HEK293 (cell line): Measurements from ENCODE around the genes TVP23C and ZNF286A.

- PRO-cap: no peak
- RRBS, 2 experiments: no CpG with 5 or more reads among the region's 10 CpGs
Measured at GRCh38 chr17:10796282-10797124, 7.4 kb downstream of the TMEM238L start.

- PRO-cap: no peak
- RRBS, 2 experiments: no CpG with 5 or more reads among the region's 10 CpGs
Measured at GRCh38 chr17:10797607-10798712, 5.9 kb downstream of the TMEM238L start.

DNA sequence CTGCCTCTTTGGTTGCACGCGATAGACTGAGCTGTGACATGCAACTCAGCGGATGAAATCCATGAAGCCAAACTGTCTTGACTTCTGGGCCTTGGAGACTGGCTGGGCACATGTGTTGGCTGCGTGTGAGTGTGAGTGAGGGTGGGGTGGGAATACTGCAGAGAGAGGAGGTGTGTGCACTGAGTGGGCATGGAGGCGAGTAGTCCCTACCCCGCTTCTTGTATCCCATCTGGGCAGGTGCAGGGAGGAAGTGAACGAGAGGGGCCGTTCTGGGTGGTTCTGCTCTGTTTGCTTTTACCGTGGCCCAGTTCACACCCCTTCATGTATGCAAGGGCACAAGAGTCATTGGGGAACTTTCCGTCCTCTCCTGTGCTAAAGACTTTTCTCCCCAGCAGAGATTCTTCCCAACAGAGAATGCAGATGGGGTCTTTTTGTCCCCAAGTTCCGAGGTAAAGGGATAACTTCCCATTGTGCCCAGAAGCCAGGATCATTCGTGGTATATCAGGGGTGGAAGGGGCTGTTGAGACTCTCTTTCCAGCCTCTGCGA is 970 bp downstream of the TMEM238L start:
- PRO-cap: no peak
- RRBS, 2 experiments: no CpG with 5 or more reads among the region's 13 CpGs

DNA sequence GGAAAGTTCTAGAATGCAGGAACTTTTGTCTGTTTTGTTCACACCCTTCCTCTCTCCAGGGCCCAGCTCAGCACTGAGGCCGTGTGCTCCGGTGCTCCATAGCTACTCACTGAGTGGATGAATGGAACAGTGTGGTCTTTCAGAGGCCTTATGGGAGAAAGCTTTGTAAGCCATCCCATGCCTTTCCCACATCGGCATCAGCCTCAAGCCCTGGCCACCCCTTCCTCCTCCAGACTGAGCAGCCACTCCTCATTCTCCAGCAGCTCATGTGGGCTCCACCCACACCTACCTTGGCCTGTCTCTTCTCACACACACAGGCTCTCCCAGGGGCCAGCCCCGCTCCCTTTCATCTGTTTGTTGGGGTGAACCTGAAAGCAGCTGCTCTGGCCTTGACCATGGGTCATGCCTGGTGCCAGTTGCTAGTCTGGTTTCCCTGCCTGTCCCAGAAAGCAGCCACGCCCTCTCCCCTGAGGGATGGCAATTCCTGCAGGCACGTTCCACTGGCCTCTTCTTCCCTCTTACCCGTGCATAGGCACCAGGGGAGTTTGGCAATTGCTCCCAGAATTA is 11.3 kb upstream of the TMEM238L start:
- PRO-cap: no peak
- RRBS, 2 experiments: no CpG with 5 or more reads among the region's 7 CpGs

- PRO-cap: no peak
- RRBS, 2 experiments: no CpG with 5 or more reads among the region's 15 CpGs
Measured at GRCh38 chr17:12994584-12995324, 23.1 kb downstream of the ELAC2 start.

GRCh38 chr17:13223074-13223616 is 205.3 kb upstream of the ELAC2 start:
- PRO-cap: no peak
- RRBS, 2 experiments: no CpG with 5 or more reads among the region's 3 CpGs

DNA sequence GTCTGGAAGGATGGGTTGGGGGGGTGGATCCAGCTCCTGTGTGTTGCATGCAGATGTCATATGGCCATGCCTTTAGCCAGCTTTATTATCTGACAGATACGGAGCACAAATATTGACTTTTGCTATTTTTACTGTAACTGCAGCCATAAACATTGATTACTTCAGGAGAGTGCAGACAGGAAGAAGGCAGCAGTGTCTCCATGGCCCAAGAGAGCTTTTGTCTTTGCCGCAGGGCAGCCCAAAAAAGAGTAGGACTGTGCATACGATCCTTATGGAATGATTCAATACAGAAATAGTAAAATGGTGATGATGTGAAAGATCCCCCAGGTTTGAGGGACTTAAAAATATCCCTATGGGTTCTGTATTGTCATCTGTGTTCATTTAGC is 279.5 kb upstream of the ELAC2 start:
- PRO-cap: no peak
- RRBS, 2 experiments: no CpG with 5 or more reads among the region's 3 CpGs

- PRO-cap: no peak
- RRBS, 2 experiments: no CpG with 5 or more reads among the region's 11 CpGs
Measured at GRCh38 chr17:13509390-13510480, 92.0 kb downstream of the HS3ST3A1 start.

- PRO-cap: bidirectional peak, plus-strand start at chr17:13601548, minus-strand start at chr17:13601519
- RRBS, 2 experiments: under 1% methylated on average over 23 of the region's 34 CpGs
Measured at GRCh38 chr17:13601325-13601626, 453 bp downstream of the HS3ST3A1 start.

GRCh38 chr17:14297109-14298085 is 3.5 kb upstream of the HS3ST3B1 start:
- PRO-cap: unidirectional peak, plus-strand start at chr17:14297338; bidirectional peak, plus-strand start at chr17:14297650, minus-strand start at chr17:14297512; bidirectional peak, plus-strand start at chr17:14297776, minus-strand start at chr17:14297784; unidirectional peak, minus-strand start at chr17:14297850
- RRBS, 2 experiments: 4 to 10% methylated on average over 20 of the region's 72 CpGs

DNA sequence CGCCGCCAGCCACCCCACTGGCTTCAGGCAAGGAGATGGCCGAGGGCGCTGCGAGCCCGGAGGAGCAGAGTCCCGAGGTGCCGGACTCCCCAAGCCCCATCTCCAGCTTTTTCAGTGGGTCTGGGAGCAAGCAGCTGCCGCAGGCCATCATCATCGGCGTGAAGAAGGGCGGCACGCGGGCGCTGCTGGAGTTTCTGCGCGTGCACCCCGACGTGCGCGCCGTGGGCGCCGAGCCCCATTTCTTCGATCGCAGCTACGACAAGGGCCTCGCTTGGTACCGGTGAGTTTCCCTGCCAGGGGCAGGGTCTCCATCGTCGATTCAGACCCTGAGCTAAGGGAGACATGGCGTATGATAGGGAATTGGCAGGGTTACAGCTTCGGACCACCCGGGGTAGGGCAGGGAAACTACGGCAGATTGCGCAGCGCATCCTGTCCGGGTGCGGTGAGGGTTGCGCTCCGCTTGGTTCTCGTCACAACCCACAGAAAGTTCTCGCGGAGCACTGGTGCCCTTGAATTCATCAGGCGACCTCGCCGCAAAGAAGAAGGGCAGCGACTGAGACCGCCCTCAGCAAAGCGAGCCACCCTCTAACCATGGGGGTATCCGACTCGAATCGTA is 1.0 kb downstream of the HS3ST3B1 start:
- PRO-cap: bidirectional peak, plus-strand start at position 473 of the sequence, minus-strand start at position 160 of the sequence; bidirectional peak, plus-strand start at position 518 of the sequence, minus-strand start at position 558 of the sequence
- RRBS, 2 experiments: 2 to 3% methylated on average over 14 of the region's 53 CpGs

DNA sequence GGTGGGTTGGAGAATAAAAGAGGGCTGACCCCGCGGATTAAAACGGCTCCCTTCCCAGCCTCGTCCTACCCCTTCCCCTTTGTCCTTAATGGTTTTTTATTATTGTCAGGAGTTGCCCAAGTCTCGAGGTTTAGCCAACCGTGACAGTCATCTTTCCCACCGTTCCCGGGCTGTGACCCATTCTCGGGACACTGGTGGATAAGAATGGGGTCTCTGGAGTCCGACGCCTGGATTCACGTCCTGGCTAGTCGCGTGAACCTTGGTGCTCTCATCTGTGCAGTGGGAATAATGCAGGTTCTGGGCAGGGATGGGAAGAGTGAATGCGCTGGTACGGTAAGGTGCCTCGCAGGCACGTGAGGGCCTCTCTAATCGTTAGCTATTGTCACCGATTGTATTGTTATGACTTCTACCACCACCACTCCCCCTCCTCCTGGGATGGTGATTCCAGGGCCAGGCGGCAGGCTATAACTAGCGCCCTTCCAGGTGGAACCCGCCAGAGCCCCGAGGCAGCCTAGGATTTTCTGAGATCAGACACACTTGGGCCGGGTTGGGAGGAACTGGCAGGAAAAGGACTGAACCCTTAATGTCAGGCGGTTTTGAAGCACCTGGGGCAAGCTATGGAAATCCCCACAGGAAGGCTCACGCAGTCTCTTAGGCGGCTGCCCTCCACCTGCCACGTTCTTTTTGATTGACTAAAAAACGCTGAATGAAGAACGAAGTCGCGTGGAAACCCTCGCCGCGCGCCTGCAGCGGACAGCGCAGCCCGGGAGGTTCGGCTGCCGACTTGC is 2.6 kb downstream of the HS3ST3B1 start:
- PRO-cap: no peak
- RRBS, 2 experiments: no CpG with 5 or more reads among the region's 42 CpGs

- PRO-cap: no peak
- RRBS, 2 experiments: no CpG with 5 or more reads among the region's 1 CpG
Measured at GRCh38 chr17:14776716-14777205, 475.9 kb downstream of the HS3ST3B1 start.

- PRO-cap: no peak
- RRBS, 2 experiments: no CpG with 5 or more reads among the region's 24 CpGs
Measured at GRCh38 chr17:15230360-15231134, 34.6 kb downstream of the PMP22 start.

DNA sequence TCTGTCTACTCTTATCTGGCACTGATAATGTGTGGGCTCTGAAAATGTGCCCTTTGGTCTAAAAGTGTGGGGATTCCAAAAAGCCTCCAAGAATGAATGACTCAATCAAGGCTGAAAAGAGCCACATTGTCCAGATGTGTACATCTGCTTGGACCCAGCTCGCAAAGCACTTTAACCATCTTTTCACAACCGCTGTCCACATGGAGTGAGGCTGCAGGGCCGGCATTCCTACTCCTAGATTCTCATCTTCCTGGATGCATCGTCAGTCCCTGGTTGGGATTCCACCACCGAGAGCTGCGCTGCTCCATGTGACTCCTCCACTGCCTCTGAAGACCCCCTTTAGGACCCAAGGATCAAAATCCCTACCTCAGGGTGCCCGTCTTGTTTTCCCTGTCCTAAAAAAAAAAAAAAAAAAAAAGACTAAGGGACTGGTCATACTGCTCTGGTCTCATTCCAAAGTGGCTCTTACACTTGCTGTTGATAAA is 34.1 kb downstream of the CDRT4 start:
- PRO-cap: no peak
- RRBS, 2 experiments: no CpG with 5 or more reads among the region's 7 CpGs

GRCh38 chr17:15463340-15463976 is 4.0 kb downstream of the CDRT4 start:
- PRO-cap: no peak
- RRBS, 2 experiments: 29 to 50% methylated on average over 2 of the region's 10 CpGs

DNA sequence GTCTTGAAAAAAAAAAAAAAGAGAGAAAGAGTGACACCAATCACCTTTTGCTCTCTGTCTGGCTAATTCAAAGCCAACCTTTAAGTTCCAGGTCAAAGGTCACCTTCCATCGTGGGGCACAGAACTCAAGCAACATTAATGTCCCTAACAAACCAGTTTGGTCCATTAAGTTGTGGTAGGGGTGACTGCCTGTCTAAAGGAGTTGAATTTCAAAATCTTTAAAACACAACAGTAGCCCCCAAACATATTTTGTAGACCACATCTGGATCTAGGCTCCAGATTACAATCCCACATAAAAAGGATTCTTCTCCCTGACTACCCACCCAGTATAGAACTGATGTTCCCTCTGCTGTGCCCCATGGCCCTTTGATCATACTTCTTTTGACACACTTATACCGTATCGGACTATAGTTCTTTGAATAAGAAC is 6.3 kb upstream of the CDRT4 start:
- PRO-cap: no peak
- RRBS, 2 experiments: no CpG with 5 or more reads among the region's 3 CpGs

DNA sequence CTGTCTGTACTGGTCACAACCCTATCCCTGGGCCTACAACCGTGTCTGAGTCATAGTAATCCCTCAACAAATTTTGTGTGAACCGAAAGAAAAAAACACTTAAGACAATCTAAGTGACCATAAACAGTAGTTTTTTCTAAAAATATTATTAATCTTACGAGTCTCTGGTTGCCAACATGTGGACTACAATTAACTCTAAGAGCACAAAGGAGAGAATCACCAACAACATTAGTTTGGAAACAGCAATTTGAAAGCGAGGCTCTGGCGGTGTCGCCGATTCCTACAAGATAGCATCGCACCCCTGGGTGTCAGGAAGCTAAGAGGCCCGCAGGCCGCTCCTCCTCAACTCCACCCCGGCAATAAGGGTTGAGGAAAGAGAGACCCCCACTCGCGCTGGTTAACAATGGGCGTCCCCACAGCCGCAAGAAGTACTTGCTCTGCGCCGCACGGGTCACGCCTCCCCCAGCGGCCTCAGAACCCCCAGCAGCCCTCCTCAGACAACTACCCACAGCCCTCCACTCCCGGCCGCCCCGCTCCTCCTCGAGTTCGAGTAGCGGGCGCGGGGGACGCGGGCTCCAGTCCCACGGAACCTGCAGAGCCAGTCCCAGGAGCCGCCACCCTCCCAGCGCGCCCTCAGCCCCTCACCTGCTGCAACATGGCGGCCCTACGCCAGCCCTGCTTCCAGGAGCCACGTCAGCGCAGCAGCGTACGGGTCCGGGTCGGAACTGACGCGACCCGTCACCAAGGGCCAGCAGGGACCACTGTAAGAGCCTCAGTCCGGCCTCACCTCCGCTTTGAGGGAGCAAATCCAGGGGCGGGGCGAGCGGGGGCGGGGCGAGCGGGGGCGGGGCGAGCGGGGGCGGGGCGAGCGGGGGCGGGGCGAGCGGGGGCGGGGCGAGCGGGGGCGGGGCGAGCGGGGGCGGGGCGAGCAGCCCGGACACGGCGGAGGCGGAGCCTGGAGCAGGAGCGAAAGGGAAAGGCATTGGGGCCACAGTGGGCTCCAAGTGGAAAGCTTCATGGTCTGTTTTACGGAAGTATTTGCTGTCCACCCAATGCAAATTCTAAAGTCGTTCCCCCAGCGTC is at the start of gene TVP23C:
Gene TVP23C (minus strand): TSS at position 692 of the 1,083 bp plus-strand sequence.
- PRO-cap: bidirectional peak, plus-strand start at position 951 of the sequence, minus-strand start at position 647 of the sequence
- RRBS, 2 experiments: no CpG with 5 or more reads among the region's 78 CpGs

- PRO-cap: bidirectional peak, plus-strand start at chr17:15699717, minus-strand start at chr17:15699523
- RRBS, 2 experiments: no CpG with 5 or more reads among the region's 74 CpGs
Measured at GRCh38 chr17:15699209-15700506, at the start of gene ZNF286A. ZNF286A (plus strand) TSS chr17:15699752.

DNA sequence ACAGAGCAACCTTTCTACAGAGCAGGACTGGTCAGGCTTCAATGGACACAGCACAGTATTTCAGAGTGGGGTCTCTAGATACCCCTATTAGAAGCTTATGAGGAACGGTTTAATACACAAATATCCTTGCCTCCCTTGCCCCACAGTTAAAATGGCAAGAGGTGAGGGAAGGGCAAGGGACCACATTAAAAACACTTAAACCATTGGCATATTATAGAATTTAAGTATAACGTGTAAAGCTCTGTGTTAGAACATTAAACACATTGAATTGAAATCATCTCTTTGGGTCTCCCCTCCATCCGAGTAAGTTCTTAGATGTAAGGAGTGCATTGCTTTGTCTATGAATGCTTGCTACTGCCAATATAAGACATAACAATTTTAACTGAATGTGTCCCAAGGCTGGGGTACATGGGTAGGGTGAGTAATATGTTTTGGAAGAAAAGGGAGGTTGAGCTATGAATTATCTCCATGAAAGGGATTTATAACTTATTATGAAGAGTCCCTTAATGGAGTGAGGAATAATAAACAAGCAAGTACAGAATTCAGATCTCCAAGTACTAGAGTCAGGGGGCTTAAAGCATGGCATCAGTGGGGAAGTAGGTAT is 25.9 kb downstream of the TTC19 start:
- PRO-cap: no peak
- RRBS, 2 experiments: no CpG with 5 or more reads among the region's 3 CpGs